ENCODE measurements around a stretch of chr2.

GRCh38 chr2:3519872-3520238 is 524 bp upstream of the ADI1 start:
- PRO-cap = no peak

DNA sequence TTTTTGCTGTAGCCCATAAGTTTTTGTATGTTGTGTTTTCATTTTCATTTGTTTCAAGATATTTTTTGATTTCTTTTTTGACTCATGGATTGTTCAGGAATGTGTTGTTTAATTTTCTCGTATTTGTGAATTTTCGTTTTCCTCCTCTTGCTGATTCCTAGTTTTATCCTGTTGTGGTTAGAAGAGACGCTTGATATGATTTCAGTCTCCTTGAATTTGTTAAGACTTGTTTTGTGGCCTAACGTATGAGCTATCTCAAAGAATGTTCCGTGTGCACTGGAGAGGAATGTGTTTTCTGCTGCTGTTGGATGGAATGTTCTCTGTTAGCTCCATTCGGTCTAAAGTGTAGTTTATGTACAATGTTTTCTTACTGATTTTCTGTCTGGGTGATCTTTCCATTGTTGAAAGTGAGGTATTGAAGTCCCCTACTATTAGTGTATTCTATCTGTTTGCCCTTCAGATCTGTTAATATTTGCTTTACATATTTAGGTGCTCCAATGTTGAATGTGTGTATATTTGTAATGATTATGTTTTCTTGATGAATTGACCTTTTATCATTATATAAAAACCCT is 25.9 kb downstream of the COLEC11 start:
- PRO-cap = no peak

DNA sequence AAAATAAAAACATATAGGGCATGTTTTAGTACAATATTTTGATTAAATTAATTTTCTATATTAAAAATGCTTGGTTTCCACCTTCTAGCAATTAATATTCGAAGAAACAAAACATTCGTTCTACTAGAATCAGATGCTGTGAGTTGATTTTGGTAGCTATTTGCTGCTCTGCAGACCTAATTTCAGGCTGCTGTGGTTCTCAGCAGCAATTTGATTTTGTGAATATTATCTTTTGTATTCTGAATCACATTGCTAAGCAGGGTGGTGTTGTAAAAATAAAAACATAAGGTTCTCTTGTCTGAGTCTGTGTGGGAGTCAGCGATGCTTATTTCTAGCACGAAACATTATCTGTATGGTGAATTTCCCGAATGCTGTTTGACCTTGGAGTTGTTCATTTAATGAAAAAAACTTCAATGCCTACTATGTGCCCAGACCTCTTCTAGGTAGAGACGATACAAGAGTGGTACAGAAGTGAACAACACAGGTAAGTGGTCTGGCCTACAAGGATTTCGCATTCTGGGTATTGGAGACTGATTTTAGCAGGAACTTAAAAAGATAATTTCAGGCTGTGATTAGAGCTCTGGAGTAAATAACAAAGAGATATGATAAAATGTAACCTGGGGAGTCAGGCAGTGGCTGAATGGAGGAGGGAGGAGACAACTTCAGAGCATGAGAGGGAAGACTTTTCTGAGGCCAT is 8.4 kb upstream of the DCDC2C start:
- PRO-cap = no peak

- PRO-cap = no peak
Observed at GRCh38 chr2:3780066-3781206, 77.1 kb downstream of the DCDC2C start.

DNA sequence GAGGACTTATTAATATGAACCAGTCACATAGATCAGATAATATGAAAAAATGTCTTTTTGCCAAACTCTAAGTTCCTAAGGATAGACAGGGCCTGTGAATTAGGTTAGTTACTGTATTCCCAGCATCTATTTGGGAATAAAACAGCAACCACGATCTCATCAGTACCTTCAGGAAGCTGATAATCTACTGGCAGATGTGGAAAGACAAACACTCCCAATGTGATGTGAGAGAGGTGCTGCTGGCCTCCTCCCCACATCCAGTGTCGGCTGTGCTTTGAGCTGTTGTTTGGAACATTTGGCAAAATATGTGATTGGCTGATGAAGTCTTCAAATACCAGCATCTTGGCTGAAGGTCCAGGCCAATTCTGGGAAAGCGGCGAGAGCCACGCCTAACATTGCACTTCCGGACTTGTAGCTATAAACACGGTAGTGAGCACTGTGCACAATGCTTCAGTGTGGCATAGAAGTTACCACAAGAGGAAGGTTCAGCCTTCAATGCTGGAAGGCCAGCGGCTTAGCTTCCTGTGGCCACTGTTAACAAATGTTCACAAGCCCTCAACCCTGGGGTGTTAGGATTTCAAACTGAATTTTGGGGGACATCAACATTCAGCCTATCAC is 198.7 kb downstream of the DCDC2C start:
- PRO-cap = no peak

DNA sequence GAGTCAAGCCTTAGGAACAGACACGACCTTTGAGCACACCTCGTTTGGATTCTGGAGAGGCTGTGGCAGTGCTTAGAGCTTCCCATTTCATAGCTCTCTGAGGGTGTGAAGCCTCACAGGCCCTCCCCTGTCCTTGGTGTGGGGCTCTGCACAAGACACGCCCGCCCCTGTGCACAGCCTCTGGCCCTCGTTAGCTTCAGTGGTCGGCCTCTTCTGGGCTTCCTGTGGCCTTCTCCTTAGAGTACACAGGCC is 208.5 kb downstream of the DCDC2C start:
- PRO-cap = no peak

DNA sequence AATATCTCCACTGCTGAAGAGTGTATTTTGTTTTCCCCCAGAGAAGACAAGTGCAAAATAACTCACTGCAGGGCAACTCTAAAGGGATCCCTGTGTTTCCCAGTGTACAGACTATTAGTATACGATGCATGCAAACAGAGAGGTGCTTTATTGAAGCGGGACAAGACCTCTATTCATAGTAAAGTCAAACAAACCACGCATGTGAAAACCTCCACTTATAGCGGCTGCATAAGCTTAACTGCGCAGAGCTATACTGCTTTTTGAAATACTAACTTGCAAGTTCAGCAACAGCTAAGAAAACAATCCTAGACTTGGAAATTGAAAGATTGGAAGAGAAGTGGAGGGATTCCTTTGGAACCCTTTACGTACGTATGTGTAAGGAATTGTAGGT is 15.6 kb downstream of the RNF144A start:
- PRO-cap = no peak

GRCh38 chr2:6992106-6992503 is 74.9 kb downstream of the RNF144A start:
- PRO-cap = no peak

DNA sequence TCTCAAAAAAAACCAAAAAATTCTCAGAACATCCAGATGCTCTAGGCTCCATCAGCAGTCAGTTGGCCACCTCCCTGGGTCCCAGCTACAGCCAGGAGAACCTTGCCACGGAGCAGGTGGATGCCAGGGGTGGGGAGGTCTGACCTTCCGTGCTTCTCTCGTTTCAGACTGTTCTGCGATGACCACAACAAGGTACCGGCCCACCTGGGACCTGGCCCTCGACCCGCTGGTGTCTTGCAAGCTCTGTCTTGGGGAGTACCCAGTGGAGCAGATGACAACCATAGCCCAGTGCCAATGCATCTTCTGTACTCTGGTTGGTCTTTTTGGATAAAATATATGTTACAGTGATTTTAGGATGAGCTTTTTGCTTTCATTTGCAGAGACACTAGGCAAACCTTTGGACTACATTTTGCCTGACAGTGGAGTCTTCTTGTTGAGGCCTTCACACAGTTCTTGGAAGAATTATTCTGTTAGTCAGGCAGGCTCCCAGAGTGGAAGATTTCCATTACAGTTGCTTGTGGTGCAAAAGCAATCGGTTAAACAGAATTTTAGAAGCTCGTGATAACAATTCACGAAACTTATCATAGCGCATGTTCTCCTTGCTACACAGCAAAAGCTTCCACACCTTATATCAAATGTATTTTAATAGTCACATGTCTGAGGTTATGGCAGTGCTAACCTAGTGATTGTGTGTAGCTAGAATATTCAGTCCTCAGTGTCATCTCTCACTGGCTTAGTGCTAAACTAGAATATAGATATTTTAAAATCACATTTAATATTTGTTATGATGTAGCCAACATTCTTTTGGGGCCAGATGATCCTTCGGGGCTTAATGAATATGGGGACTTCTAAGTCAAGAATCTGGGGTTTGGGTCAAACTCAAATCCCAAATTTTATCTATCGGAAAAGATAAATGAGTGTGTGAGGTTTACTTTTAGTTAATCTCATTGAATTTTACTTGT is 79.8 kb downstream of the RNF144A start:
- PRO-cap = no peak

DNA sequence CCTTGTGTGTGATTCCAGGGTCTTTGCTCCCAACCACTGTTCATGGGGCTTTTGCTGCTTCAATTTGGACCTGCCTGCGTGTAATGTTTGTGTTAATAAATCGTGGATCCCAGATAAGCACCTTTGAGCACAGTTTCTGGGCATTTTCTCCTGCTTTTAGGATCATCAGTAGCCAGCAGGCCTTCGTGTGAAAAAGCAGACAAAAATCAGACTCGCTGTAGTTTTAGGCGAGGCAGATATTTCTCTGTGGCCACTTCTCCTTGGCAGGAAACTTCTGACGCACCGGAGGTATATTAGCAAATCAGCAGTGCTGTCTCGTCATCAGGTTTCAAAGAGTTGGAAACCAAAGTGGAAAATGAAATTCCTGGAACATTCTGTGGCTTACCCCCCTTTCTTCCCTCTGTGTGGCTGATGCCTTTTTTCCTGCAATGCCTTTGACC is 93.1 kb downstream of the RNF144A start:
- PRO-cap = no peak

GRCh38 chr2:7053594-7054249 is 136.5 kb downstream of the RNF144A start:
- PRO-cap = no peak

- PRO-cap = no peak
Observed at GRCh38 chr2:7074318-7075110, 157.3 kb downstream of the RNF144A start.

- PRO-cap = no peak
Observed at GRCh38 chr2:7450303-7450773, 533.1 kb downstream of the RNF144A start.

DNA sequence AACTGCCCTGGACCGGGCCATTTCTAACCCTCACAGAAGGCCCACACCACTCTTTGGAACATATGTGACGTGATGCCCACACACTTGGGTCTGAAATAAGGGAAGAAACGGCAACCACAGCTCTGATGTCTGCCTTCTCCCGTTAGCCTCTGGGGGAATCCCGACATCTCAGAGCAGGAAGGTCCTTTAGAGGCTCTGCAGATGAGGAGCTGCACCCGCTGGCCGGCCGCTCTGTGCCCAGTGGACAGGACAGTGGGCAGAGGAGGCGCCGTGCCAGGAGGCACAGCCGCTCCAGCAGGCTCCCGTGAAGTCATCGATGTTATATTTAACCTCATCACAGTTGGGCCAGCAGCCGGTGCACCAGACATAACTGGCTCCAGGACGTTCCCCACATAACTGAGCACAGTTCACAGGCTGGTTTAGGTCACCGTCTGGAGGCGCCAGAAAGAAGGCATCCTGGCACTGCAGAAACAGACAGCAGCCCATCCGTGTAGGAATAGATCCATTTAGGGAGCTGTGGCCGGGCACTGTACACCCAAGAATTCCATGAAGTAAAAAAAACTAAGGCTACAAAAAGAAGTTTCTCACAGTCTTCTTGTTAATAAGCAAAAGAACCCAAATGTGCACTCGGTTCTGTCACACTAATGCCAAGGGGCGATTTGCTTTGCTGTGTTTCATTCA is 461.8 kb upstream of the ID2 start:
- PRO-cap = no peak

DNA sequence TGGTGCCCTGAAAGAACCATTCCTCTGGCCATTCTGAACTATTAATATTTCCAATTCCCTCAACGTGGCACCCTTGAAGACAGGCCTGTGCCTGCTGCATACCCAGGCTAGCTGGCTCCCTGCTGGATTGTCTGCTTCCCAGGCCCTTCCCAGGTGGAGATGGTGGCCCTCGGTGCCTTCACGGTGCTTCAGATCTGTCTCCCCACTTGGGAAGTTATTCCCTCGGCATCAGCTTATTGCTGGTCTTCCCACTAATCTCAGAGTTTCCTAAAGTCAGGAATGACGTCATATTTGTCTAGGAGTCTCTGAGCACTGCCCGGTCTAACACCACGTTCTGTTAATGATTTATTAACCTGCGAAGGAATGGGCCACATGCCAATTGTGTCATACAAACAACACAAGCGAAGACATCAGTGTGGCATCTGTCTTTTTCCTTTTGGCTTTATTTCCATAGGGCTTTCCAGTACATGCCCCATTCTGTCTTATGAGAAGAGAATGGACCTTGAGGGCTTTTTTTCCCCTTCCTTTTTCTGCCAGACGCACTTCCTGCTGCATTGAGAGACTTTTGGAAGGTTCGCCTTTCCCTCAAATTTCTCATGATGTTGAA is 269.7 kb upstream of the ID2 start:
- PRO-cap = no peak

- PRO-cap = no peak
Observed at GRCh38 chr2:8457649-8458194, 224.1 kb upstream of the ID2 start.

DNA sequence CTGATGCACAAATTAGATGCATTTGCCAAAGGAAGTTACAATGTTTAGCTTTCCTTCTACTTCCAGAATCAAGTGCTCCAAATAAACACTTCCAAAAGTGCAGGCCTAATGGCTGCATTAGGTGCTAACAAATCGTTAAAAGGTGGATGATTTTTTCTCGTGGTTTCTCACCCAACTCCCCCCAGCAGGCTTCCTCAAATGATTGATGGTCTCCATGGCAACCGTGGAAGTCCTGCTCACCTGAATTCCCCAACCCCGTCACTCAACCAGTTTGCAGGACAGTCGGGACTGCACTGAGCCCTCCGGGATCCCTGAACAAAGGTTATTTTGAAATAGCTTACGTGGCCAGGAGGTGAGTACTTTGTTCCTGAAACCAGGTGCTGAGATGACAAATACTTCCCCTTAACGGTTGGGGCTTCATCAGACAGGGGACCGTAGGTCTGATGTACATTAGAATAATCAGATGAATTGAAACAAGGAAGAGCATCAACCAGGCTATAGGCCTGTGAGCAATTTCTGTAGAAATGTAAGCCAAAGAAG is 206.6 kb upstream of the ID2 start:
- PRO-cap = bidirectional peak, plus-strand start at position 462 of the sequence, minus-strand start at position 260 of the sequence

- PRO-cap = no peak
Observed at GRCh38 chr2:8477279-8478450, 204.2 kb upstream of the ID2 start.

DNA sequence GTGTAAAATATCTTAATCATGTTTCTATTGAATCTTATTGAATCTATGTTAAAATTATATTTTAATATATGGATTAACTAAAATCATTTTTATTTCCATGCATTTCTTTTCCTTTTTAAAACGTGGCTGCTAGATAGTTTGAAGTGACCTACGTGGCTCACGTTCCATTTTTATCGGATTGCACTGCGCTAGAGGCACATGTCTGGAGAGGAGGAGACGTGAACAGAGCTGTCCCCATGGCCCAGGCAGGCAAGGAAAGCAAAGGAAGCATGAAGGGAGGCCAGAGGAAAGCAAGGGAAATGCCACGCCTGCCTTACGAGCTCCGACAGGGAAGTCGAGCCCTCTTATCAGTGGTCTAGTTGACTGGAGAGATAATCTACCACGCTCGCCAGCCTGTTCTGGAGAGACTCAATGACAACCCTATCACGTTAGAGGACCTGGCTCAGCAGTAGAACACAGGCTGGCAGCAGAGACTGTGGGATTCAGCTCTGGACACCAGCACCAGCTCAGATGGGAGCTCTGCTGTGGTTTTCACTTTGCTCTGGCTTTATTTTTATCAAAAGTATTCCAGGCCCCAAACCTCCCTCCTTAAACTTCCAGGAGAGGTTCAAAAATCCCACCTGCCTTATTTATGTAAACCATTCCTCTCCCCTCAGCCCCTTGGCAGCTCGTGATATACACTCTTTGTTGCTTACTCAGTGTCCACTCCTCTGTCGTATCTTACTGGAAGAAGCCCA is 202.5 kb upstream of the ID2 start:
- PRO-cap = bidirectional peak, plus-strand start at position 476 of the sequence, minus-strand start at position 260 of the sequence

GRCh38 chr2:8581086-8581977 is 100.5 kb upstream of the ID2 start:
- PRO-cap = no peak

All from jejunum (tissue), 1 donor.